Hematopoietic multipotent progenitor cell (in vitro differentiated cells): Measurements from ENCODE around the genes DERA and MGST1.

DNA sequence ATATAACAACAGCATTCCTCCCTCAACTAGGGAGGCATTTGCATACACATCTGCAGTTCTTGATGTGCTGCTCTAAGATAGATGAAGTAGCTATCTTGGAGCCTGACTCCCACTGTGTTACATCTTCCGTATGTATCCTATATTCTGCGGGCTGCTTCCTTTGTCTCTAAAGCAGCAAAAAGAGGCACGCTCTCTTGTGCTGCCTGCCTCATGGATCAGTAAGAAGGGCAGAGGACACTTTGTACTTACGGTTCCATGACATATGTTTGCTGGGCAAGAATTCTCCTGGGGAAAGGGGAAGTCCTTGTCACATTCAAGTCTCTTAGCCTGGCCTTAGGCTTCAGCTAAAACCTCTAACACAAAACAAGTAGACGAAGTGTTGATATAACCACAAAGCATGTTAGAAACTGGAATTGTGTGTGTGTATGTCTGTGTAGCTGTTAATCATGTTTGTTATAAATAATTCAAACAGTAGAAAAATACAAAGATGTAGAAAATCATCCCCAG, 2.5 kb upstream of the RERG start:
- CAGE, long polyA plus RNA: no peak

- CAGE, long polyA plus RNA: no peak
These were observed 212.5 kb downstream of the PTPRO start for GRCh38 chr12:15534800-15535308.

- CAGE, long polyA plus RNA: no peak
These were observed 225.4 kb downstream of the EPS8 start for GRCh38 chr12:15563793-15564224.

GRCh38 chr12:15719380-15719596, 69.9 kb downstream of the EPS8 start:
- CAGE, long polyA plus RNA: no peak

DNA sequence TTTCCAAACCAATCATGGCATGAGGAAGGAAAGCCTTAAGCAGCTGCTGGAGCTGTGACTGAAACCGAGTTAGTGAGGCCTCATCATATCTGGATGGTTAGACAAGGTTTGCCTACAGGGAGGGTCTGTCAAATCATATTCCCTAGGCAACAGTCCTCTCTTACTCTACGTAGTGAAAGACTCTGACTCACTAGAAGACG, 29.9 kb upstream of the STRAP start:
- CAGE, long polyA plus RNA: no peak

DNA sequence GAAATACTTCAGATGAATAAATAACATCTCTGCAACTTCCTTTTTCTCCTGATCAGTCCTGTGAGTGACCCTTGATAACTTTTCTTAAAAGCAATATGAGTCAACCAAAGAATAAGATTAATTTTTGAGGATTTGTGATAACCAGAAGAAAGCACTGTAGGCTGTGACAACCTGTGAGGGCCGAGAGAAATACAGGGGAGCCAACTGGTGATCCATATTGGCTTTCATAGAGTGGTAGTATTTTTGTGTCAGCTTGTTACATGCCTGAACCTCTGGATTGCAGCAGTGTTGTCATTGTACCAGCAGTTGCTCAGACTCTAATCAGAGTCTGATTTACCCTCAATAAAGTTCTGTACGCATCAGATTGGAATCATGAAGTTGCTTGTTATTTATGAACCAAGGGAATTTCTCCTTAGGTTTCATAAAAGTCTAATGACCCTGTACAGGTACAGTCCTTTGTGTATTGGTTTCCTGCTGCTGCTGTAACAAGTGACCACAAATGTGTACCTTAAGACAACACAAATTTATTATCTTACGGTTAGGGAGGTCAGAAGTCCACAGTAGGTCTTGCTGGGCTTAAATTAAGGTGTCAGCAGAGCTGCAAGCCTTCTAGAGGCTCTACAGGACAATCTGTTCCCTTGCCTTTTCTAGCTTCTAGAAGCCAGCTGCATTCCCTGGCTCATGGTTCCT, 6.9 kb upstream of the DERA start:
- CAGE, long polyA plus RNA: no peak

DNA sequence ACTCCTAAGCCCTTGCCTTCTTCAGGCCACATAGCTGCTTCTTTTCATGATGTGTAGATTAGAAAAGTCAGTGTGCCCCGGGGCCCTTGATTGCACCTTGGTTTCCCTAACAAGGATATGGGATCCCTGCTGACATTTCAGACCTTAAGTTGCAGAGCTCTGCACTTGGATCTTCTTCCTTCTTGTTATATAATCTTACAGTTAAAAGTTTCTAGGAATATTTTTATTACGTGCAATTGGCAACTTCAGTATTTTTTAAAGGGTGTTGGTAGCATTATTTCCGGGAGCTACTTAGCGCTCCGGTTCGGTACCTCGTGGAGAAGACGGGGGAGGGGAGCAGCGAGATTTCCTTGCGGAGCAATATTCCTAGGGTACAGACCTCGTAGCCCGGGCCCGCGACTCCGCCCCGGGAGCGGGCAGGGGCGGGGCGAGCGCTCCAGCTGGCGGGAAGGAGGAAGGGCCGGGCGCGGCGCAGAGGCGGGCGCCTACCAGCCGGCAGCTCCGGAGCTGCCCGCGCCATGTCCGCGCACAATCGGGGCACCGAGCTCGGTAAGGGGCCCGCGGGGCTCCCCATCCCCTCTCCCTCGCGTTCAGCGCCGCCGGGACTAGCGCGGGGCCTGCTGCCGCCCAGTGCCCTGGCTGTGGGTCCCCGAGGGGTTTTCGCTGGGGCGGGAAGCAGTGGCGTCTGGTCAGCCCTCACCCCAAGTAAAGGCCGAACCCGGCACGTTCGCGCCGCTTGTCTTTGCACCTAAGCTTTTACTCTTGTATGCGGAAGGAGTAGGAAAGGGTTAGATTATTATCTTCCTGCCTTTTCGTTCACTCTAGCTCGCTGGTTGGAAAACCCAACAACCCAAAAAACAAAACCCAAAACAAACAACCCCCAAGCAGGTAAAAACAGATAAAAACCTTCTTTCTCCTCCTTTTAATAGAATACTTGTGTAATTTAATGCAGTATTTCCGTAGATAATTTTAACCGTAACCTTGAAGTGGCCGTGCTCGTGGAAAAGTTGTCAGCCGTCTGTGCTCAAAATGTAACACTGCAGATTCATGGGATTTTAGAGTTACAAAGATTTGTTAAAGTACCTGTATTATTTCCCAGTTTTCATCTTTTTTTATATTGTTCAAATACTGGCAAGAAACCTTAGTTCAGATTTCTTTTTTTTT, at the start of gene DERA:
Gene DERA (plus strand): TSS at position 467 of the 1,164 bp plus-strand sequence.
- CAGE, long polyA plus RNA: start-site peak on the plus strand centred at position 475 of the sequence, 59 bp wide, 150 reads

DNA sequence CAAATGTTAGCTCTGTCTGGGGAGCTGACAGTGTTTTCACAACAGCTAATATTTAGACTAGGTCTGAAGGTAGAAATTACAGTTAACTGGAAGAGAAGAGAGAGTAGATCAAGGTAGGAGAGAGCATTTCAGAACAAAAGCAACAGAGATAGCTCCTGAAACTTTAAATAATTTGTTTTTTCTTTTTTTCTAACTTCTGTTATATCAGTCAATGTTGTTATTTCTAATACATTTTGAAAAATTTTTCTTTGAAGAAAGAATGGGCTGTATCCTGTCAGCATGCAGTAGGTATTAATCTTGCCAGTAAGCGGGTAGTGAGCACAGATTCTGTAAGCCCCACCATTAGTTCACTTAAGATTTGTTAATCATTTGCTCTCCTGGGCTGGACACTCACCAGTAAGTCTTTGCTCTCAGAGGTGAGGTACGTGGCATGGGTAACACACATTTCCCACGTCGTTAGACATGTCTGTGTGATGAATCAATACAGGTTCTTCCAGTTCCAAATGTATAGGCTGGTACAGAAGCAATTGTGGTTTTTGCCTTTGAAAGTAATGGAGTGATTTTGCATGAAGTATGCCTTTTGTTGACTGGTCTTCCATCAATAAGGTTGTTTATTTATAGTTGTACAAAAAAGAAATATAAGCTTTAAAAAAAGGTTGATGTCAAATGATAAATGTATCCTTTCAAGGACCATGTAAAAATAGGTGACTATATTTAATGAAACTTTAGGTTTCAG, 45.2 kb downstream of the DERA start:
- CAGE, long polyA plus RNA: no peak

- CAGE, long polyA plus RNA: start-site peak on the plus strand at chr12:16347649-16347685, 277 reads
These were observed at the start of gene MGST1 for GRCh38 chr12:16347337-16347923. MGST1 (plus strand) TSS chr12:16347645.

- CAGE, long polyA plus RNA: no peak
These were observed 2.5 kb downstream of the MGST1 start for GRCh38 chr12:16350024-16350335.

DNA sequence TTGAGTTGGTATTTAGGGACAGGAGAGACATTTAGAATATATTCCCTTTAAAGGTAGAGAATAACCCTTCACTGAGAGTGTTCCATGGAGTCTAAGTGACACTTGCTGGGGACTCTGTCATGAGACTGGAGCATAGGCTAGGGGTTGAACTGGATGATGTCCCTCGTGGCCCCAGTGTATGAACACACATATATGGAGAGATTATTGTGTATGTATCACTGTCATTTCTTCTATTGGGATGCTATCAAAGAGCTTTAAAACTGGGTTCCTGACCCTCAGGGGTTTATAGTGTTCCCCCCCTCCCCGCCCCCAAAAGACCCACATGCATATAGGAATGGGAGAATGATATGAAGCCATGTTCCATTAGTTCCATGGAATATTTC, 13.2 kb downstream of the MGST1 start:
- CAGE, long polyA plus RNA: no peak

DNA sequence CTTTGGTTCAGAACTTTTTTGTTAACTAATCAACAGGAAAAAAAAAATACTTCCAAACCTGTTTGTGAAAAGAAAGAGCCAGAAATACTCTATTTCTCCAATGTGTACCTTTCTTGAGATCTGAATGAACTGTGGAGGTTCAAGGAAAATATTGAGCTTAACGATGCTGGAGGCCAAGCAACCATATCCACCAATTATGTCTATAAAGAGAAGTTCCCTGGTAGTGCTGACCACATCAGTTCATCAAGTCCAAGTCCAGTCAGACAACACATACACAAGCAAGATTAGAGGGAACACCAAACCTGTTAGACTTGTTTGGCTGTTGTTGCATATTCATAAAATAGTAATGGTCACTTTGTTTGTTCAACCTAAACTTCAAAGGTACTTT, 81.7 kb downstream of the LMO3 start:
- CAGE, long polyA plus RNA: no peak

- CAGE, long polyA plus RNA: no peak
These were observed 32.3 kb downstream of the LMO3 start for GRCh38 chr12:16573458-16574217.

- CAGE, long polyA plus RNA: no peak
These were observed 4.3 kb upstream of the LMO3 start for GRCh38 chr12:16609936-16610894.

GRCh38 chr12:18951052-18951706, 178.4 kb upstream of the PLEKHA5 start:
- CAGE, long polyA plus RNA: no peak

- CAGE, long polyA plus RNA: no peak
These were observed 92.7 kb upstream of the PLEKHA5 start for GRCh38 chr12:19036823-19037337.

DNA sequence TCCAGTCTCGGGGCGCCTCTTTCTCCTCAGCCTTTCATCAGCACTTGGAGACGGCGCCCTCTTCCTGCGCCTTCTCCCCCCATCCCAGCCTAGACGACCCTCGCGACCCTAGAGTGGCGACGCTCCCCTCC, 643 bp downstream of the PLEKHA5 start:
- CAGE, long polyA plus RNA: no peak

GRCh38 chr12:19249097-19249526, 119.6 kb downstream of the PLEKHA5 start:
- CAGE, long polyA plus RNA: no peak

- CAGE, long polyA plus RNA: no peak
These were observed 144.4 kb downstream of the PLEKHA5 start for GRCh38 chr12:19273924-19274405.

DNA sequence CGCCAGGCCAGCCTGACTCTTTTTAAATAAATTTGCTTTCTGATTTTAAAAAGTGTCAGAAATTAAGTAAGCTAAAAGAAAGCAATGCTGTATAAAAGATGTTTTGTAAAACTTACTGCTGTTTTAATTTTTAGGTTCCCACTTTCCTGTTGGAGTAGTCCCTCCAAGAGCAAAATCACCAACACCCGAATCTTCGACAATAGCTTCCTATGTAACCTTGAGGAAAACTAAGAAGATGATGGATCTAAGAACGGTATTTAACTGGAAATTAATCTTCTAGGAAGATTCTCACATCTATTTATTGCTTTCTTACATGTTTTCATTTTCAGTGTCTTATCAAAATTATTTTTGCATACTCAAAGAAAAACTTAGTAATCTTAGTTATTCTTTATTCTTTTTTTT, 85.5 kb upstream of the AEBP2 start:
- CAGE, long polyA plus RNA: no peak